ENCODE measurements around the gene GAMT.

DNA sequence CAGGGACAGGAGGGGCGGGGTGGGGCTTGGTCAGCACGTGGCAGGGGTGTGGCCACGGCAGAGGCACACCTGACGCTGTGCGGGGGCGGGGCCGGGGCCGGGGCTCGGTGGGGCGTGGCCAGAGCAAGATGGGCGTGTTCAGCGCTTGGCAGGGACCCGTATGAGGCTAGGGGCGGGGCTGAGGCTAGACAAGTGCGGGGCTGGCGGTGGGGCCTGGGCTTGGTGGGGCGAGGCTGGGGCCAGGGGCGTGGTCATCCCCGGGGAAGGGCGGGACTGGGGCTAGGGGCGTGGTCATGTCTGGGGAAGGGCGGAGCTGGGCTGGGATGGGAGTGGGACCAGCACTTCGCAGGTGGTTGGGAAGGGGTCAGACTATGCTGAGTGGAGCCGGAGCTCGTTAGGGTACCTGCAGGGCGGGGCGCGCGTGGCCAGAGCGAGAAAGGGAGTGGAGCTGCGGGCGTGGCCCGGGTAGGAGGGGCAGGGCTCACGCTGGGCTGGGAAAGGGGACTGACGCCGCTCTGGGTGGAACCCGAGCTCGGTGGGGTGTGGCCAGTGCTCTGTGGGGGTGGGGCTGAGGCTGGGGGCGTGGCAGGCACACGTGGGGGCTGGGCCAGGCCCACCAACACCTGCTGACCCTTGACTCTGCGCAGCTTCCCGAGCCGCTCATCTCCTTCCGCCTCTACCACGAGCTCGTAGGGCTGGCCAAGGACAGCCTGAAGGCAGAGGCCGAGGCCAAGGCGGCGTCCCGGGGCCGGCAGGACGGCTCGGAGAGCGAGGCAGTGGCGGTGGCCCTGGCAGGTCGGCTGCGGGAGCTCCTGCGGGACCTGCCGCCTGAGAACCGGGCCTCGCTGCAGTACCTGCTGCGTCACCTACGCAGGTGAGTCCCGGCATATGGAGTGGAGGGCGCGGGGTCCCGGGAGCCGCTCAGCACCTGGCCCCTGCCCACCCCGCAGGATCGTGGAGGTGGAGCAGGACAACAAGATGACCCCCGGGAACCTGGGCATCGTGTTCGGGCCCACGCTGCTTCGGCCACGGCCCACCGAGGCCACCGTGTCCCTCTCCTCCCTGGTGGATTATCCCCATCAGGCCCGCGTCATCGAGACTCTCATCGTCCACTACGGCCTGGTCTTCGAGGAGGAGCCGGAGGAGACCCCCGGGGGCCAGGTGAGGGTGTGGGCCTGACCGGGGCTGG, 12.6 kb downstream of the POLR2E start:
CAGE:
- cytosol, long polyA minus RNA: no peak
- cytosol, long polyA plus RNA: no peak
- long polyA plus RNA: start-site peak on the plus strand centred at position 632 of the sequence, 118 bp wide, 9 and 7 reads in 2 replicates
- nucleus, long polyA minus RNA: no peak
- nucleus, long polyA plus RNA: no peak

CAGE:
- cytosol, long polyA minus RNA: no peak
- cytosol, long polyA plus RNA: no peak
- long polyA plus RNA: no peak
- nucleus, long polyA minus RNA: no peak
- nucleus, long polyA plus RNA: no peak
These were observed 8.6 kb downstream of the POLR2E start for GRCh38 chr19:1086375-1087246.

GRCh38 chr19:1091705-1092554, 3.2 kb downstream of the POLR2E start:
CAGE:
- cytosol, long polyA minus RNA: no peak
- cytosol, long polyA plus RNA: no peak
- long polyA plus RNA: no peak
- nucleus, long polyA minus RNA: no peak
- nucleus, long polyA plus RNA: no peak

CAGE:
- cytosol, long polyA minus RNA: no peak
- cytosol, long polyA plus RNA: no peak
- long polyA plus RNA: no peak
- nucleus, long polyA minus RNA: no peak
- nucleus, long polyA plus RNA: no peak
These were observed 6.2 kb downstream of the GPX4 start for GRCh38 chr19:1110116-1110367.

DNA sequence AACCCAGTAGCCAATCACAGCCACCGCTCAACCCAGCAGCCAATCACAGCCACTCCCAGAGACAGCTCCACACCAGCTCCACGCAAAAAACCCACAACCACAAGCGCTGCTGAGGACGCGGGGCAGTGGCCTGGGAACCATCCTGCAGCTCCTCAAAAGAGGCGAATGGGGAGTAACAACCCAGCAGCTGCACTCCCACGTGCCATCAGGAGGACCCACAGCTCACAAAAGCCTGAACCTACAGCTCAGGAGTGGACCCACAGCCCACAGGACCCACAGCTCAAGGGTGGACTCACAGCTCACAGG, 29.9 kb downstream of the GPX4 start:
CAGE:
- cytosol, long polyA minus RNA: no peak
- cytosol, long polyA plus RNA: no peak
- long polyA plus RNA: no peak
- nucleus, long polyA minus RNA: no peak
- nucleus, long polyA plus RNA: no peak

GRCh38 chr19:1143781-1144286, 30.2 kb downstream of the SBNO2 start:
CAGE:
- cytosol, long polyA minus RNA: no peak
- cytosol, long polyA plus RNA: no peak
- long polyA plus RNA: no peak
- nucleus, long polyA minus RNA: no peak
- nucleus, long polyA plus RNA: no peak

CAGE:
- cytosol, long polyA minus RNA: no peak
- cytosol, long polyA plus RNA: no peak
- long polyA plus RNA: no peak
- nucleus, long polyA minus RNA: no peak
- nucleus, long polyA plus RNA: no peak
These were observed 23.2 kb downstream of the SBNO2 start for GRCh38 chr19:1150785-1151335.

CAGE:
- cytosol, long polyA minus RNA: no peak
- cytosol, long polyA plus RNA: no peak
- long polyA plus RNA: no peak
- nucleus, long polyA minus RNA: no peak
- nucleus, long polyA plus RNA: no peak
These were observed 9.2 kb downstream of the SBNO2 start for GRCh38 chr19:1164834-1165231.

CAGE:
- cytosol, long polyA minus RNA: no peak
- cytosol, long polyA plus RNA: no peak
- long polyA plus RNA: start-site peak on the minus strand at chr19:1169091-1169233, 25 and 19 reads in 2 replicates
- nucleus, long polyA minus RNA: start-site peak on the minus strand at chr19:1169164-1169187, 8 reads
- nucleus, long polyA plus RNA: start-site peak on the minus strand at chr19:1169144-1169227, 12 and 14 reads in 2 replicates
These were observed 5.4 kb downstream of the SBNO2 start for GRCh38 chr19:1168273-1169508.

CAGE:
- cytosol, long polyA minus RNA: no peak
- cytosol, long polyA plus RNA: no peak
- long polyA plus RNA: no peak
- nucleus, long polyA minus RNA: no peak
- nucleus, long polyA plus RNA: no peak
These were observed 4.0 kb downstream of the SBNO2 start for GRCh38 chr19:1169675-1170764.

DNA sequence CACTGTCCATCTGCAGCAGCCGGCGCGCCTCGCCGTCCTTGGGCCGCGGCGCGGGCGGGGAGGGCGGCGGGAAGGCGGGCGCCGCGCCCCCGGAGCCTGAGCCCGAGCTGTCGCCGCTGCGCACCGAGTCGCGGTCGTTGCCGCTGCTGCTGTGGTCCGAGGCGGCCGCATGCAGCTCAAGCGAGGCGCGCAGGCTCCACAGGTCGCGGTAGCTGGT, 8.1 kb downstream of the CBARP start:
CAGE:
- cytosol, long polyA minus RNA: no peak
- cytosol, long polyA plus RNA: no peak
- long polyA plus RNA: no peak
- nucleus, long polyA minus RNA: no peak
- nucleus, long polyA plus RNA: no peak

DNA sequence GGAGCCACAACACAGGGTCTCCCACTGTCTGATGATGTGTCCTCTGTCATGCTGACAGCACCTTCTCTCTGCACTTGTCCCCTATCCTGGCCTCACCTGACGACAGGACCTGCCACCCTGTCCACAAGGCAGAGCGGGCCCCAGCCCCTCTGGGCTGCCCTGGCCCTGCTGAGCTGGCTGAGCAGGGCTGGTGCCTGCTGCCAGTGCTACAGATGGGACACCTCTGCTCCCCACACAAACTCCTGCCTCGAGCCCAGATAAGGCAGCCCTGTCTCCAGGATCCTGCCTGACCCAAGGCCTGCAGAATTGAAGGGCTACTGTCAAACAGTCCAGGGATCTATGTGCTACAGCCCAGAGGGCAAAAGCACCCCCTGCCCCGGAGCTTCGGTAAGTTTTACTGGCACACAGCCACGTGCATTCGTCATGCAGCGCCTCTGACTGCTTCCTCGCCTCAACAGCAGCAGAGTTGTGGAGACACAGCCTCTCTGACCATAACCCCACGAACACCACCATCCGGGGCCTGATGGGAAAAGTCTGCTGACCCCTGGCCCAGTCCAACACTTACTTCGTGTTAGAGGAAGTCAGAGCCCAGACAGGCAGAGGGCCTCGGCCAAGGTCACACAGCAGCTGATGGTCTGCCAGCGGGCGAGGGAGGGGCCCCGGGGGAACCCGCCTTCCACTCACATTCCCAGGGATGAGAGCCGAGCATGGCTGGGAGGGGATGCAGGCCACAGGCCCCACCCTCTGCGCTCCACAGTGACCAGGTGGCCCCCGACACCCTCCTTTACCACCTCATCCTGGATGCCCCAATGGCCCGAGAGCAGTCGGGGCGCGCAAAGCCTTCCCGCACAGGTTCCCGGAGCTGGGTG, 5.2 kb downstream of the CBARP start:
CAGE:
- cytosol, long polyA minus RNA: no peak
- cytosol, long polyA plus RNA: no peak
- long polyA plus RNA: no peak
- nucleus, long polyA minus RNA: no peak
- nucleus, long polyA plus RNA: no peak

DNA sequence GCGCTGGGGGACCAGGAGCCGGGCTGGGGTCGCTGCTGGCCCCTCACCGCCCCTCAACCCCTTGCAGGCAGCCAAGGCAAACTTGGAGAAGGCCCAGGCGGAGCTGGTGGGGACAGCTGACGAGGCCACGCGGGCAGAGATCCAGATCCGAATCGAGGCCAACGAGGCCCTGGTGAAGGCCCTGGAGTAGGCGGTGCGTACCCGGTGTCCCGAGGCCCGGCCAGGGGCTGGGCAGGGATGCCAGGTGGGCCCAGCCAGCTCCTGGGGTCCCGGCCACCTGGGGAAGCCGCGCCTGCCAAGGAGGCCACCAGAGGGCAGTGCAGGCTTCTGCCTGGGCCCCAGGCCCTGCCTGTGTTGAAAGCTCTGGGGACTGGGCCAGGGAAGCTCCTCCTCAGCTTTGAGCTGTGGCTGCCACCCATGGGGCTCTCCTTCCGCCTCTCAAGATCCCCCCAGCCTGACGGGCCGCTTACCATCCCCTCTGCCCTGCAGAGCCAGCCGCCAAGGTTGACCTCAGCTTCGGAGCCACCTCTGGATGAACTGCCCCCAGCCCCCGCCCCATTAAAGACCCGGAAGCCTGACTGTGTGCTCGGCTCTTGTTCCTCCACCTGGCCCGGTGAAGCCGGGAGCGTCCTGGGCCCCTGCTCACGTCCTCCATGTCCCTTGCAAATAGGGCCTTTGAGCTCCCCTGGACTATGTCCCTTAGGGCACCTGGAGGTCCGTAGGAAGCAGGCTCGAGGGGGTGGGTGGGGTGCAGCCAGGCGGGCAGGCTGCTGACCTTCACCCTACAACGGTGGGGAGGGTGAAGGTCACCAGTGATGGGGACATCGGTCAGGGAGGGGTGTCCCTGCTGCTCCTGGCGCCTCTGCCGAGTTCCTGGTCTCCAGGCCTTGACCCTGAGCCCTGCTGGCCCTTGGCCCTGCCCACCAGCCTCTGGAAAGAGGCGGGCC, 3.0 kb downstream of the ATP5F1D start:
CAGE:
- cytosol, long polyA minus RNA: no peak
- cytosol, long polyA plus RNA: no peak
- long polyA plus RNA: no peak
- nucleus, long polyA minus RNA: no peak
- nucleus, long polyA plus RNA: no peak

DNA sequence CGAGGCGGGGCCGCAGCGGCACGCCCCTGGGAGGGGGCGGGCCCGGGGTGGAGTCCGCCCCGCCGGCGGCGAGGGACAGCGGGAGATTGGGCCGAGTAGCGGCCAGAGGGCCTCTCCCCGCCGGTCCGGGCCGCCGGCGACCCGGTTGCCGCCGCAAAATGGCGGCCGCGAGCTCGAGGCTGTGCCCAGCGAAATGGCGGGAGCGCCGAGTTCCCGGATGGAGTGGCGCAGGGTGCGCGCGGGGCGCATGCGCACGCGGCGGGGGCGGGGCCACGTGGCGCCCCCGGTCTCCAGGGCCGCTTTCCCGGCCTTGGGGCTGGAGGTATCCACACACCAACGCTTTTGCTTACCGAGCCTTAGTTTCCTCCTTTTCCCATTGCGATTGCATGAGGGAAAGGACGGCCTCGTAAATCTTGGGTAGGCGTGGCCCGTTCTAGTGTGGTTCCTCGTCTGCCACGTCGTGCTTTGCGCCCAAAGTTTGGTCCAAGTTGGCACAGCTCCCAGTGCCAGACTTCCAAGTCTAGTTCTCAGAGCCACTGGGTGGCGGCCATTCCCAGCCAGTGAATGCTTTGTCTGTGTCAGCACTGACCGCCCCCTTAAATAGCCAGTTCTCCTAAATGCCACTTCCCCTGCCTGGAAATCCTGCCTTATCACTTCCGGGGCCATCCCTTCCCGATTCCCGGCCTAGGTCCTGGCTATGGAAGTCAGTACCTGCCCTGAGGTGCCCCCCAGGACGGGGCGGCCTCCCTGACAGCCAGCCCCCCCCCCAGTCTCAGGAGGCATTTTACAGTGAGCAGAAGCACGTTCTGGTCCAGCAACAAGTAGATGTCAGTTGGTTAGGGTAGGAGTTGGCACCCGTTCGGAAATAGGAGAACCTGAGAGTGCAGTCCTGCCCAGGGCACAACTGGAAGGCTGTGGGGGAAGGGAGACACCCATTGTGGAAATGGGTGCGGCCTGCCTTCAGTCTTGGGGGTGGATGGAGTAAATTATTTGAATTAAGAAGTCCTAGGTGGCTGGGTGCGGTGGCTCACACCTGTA, 662 bp downstream of the CIRBP start:
CAGE:
- cytosol, long polyA minus RNA: no peak
- cytosol, long polyA plus RNA: no peak
- long polyA plus RNA: no peak
- nucleus, long polyA minus RNA: no peak
- nucleus, long polyA plus RNA: no peak

DNA sequence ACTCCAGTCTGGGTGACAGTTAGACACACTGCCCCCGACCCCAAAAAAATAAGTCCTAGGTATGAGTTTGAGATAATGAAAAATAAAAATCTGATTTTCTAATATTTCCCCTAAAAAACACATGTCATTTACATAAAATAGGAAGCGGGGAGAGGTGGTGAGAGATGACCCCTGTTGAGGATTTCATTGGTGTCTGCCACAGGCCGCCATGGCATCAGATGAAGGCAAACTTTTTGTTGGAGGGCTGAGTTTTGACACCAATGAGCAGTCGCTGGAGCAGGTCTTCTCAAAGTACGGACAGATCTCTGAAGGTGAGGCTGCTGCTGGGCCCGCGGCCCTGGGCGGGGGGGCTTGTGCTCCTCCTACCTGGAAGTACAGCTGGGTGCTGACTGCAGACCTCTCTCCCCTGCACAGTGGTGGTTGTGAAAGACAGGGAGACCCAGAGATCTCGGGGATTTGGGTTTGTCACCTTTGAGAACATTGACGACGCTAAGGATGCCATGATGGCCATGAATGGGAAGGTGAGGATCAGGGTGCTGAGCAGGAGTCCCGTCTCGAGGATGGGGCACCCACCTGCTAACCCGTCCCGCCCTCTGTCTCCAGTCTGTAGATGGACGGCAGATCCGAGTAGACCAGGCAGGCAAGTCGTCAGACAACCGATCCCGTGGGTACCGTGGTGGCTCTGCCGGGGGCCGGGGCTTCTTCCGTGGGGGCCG, 1.8 kb downstream of the CIRBP start:
CAGE:
- cytosol, long polyA minus RNA: no peak
- cytosol, long polyA plus RNA: no peak
- long polyA plus RNA: no peak
- nucleus, long polyA minus RNA: no peak
- nucleus, long polyA plus RNA: no peak

DNA sequence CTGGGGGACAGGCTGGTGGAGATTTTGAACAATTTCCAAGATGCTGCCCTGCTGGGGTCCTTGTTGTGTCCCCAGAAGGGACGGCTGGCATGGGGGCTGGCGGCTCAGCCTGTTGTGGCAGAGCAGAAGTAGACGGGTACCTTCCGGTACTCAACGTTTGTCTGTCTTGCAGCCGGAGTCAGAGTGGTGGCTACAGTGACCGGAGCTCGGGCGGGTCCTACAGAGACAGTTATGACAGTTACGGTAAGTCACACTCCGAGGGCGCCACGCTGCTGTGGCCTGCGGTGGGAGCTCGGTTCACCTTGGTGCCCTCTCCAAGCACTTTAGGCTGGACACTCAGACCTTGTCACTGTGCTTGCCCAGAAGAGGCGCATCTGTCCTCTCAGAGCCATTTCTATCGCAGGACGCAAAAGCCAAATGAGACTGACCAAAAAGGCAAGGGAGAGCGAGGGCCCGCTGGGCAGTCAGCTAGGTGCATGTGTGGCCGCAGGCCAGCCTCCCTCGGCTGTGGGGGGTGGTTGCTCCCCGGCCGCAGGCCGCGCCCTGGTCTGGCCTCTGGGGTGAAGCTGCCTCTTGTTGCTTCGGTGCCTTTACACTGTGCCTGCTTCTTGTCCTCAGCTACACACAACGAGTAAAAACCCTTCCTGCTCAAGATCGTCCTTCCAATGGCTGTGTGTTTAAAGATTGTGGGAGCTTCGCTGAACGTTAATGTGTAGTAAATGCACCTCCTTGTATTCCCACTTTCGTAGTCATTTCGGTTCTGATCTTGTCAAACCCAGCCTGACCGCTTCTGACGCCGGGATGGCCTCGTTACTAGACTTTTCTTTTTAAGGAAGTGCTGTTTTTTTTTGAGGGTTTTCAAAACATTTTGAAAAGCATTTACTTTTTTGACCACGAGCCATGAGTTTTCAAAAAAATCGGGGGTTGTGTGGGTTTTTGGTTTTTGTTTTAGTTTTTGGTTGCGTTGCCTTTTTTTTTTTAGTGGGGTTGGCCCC, 3.0 kb downstream of the CIRBP start:
CAGE:
- cytosol, long polyA minus RNA: no peak
- cytosol, long polyA plus RNA: no peak
- long polyA plus RNA: no peak
- nucleus, long polyA minus RNA: no peak
- nucleus, long polyA plus RNA: no peak

DNA sequence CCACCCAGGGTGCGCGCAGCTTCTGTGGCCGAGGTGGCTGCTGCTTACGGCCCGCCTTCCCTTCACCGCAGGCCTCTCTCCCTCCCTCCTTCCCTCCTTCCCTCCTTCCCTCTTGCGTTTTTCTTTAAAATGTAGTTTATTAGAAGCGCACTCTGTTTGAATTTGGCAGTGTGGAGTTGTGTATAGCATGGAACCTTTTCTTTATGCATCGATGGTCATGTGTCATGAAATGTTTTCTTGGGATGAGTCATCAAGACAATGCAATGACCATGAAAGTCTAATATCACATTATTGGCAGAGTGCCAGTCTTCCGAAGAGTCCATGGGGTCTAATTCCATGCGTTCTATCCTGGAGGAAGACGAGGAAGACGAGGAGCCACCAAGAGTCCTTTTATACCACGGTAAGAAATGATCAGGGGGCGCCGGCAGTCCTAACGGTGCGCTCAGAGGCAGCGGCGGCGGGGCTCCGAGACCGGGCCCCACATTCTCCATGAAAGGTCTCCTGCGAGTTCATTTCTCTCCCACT, 7.3 kb downstream of the PWWP3A start:
CAGE:
- cytosol, long polyA minus RNA: no peak
- cytosol, long polyA plus RNA: no peak
- long polyA plus RNA: no peak
- nucleus, long polyA minus RNA: no peak
- nucleus, long polyA plus RNA: no peak

DNA sequence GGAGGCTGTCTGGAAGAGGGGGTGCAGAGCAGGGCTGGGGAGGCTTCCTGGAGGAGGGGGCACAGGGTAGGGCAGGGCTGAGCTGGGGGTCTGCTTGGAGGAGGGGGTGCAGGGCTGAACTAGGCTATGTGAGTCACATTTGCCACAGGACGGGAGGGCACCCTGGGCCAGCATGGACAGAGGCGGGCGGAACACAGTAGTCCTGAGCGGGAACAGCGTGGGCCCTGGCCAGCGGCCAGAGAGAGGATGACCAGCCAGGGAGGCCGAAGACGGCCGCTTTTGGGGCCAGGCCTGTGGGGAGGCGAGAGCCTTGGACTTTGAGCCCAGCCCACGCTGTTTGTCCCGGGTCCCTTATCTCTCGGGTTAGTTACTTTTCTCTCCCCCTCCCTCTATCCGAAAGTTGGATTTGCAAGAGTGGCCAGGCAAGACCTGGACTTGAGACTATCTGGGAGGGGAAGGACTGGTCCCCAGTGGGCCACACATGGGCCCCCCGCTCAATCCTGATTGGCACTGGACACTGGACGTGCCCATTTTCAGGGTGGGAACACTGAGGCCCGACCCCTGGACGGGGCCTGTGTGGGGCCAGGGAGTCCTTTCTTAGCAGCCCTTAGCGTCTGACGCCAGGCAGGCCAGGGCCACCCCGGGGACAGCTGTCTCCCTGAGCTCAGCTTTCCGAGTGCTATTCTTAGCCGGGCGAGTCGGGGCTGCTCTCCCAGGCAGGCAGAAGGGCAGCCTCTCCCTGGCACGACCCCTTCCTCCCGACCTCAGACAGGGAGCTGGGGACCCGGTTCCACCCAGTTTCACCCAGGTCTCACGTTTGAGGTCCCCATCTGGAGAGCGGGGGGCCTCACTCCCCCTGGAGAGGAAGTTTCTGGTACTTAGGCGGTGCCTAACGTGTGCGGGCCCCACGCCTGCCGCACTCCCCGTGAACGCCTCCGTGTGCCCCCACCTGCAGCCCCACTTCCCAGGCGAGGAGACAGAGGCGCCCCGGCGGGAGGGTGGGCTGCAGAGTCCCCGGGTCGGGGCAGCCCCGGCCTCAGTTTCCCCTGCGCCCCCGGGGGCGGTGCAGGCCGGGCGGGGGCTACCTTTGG, 786 bp downstream of the GAMT start:
CAGE:
- cytosol, long polyA minus RNA: no peak
- cytosol, long polyA plus RNA: no peak
- long polyA plus RNA: no peak
- nucleus, long polyA minus RNA: no peak
- nucleus, long polyA plus RNA: no peak

DNA sequence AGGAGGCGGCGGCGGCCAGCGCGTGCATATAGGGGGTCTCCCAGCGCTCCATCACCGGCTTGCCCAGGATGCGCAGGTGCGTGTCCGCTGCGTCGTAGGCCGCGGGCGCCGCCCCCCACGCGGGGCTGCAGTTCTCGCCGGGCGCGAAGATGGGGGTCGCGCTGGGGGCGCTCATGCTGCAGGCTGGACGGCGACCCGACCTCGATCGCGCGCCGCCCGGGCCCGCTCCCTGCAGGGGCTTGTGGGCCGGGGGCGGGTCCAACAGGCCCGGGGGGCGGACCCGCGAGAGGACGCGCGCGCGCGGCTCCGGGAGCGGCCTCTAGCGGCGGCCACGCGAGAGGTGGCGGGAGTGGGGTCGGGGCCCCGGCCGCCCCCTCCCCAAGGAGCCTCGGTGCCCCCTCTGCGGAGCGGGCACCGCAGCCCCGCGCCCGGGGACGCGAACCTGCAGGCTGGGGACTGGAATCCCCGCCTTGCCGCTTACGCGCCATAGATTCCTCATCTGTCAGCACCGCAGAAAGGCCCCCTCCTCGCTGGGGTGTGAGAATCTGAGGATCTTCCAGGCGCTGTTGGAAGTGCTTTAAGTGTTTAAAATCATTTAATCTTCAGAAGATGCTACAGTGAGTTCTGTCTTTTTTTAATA, at the start of gene GAMT:
Gene GAMT (minus strand): TSS at position 241 of the 640 bp plus-strand sequence.
CAGE:
- cytosol, long polyA minus RNA: no peak
- cytosol, long polyA plus RNA: no peak
- long polyA plus RNA: no peak
- nucleus, long polyA minus RNA: no peak
- nucleus, long polyA plus RNA: no peak

CAGE:
- cytosol, long polyA minus RNA: no peak
- cytosol, long polyA plus RNA: no peak
- long polyA plus RNA: no peak
- nucleus, long polyA minus RNA: no peak
- nucleus, long polyA plus RNA: no peak
These were observed 882 bp upstream of the DAZAP1 start for GRCh38 chr19:1406529-1406879.